Pericardium fibroblast (primary cell): ENCODE data around the gene ANKRD29.

DNA sequence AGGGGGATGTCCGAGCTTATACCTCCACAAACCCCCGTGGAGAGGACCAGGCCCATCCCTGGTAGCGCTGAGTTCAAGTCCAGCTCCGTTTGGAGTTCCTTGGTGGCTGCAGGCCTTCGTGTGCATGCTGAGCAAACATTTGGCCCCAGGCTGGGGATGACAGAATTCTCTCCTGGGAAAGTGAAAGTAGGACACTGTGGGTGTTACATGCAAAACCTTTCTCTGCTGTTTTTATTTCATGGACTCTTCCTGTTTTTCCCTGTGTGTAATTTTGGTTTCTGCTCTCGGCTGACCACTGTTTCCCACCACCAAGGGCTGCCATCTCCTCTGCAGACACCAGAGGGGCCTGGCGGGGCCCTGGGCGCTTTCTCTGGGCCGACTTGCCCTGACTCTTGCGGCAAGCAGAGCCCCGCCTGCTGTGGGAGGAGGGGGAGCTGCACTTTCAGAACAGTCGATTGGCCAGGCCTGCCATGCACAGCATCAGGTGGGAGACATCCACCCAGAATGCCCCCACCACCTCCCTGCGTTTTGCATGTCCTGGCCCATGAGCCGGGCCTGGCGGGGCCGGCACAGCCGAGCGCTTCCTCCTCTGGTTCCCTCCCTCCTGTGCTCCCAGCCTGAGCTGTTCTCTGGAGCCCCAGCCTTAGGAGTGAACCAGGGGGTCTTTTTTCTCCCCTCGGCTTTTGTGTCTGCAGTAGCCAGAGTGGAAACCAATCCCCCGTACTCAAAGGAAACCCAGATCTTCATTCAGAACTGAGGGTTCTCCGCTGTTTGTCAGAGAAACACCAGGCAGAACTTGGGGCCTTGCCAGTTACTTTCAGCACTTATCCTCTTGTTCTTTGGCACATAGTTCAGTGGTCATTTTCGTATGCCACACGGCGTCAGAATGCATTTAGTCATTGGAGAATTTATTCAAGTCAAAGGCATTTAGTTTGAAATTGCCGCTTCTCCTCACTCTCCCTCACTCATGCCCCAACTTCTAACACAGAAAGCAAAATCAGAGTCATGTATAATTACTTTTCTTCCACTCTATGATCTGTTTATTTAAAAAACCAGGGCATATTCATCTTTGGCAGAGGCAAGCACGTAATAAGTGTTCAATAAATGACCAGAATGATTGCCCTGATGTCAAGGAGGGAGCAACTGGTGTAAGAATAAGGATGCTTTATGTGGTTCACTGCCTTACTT, 102.6 kb downstream of the CABLES1 start:
- RAMPAGE, long total RNA = no peak

- RAMPAGE, long total RNA = no peak
Observed at GRCh38 chr18:23468426-23468882, 15.4 kb downstream of the RIOK3 start.

GRCh38 chr18:23484988-23485610, 18.2 kb upstream of the RMC1 start:
- RAMPAGE, long total RNA = no peak

- RAMPAGE, long total RNA = no peak
Observed at GRCh38 chr18:23518719-23519445, 15.6 kb downstream of the RMC1 start.

DNA sequence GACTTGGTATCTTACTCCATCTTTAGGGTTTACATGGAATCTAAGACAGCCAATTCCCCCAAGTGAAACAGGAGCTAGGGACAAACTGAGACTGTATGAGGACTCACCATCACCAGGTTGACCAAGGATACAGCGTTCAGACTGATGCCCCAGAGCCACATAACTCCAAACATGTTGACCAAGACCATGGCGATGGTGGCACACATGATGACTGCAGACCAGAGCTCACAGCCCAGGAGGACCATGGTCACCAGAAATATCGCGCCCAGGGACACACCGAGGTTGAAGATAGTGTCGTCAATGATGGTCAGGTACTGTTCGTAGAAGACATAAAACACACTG, 32.0 kb downstream of the RMC1 start:
- RAMPAGE, long total RNA = no peak

DNA sequence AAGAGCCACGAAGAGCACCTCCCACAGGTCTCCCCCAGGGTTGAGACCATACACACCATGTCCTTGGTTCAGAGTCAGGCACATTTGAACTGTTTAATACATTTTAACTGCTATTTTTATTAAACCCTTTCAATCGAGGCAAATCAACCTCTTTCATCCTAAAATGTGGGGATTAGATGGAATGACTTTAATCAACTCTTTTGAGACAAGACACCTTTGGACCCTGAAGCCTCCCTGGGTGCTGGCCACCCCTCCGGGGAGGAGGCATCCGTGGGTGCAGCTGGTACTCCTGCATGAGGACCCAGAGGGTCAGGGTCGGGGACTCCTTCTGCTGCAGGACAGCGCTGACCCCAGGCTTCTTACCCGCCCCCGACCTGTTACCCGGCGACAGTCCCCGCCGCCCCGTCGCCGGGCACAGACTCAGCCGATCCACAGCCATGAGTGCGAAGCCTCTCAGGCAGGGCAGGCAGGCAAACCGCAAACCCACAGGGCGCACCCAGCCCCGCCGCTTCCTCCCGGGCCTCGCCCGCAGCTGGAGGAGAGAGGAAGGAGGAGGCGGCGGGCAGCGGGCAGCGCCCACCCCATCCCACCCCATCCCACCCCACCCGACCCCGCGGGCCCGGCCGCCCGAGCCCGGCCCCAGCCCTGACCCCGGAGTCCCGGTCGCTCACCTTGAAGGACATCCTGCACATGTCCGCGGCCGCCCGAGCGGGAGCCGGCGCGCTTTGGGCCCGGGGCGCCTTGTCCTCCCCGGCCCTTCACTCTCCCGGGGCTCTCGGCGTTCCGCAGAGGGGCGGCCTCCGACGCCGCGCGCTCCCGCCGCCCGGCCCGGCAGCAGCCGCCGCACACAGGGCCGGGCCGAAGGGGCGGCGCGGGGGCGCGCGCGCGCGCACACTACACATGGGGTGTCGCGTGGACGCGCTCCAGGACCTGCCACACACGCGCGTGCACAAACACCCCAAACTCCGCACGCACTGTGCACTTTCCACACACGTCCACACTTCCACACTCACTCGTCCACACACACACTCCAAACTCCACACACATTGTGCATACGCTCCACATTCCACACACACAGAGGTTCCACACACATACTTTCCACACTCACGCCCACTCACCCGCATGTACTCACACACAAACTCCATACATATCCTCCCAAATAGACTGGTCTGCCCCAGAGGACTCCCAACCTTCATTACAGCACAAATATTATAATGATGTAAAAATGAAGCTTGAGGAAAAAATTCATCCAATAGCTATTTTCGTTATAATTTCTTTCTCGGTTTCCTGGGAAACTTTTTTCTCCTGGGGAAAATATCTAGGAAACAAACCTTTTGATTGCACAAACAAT, at the start of gene ANKRD29:
TSS of gene ANKRD29 (minus strand) at position 873 of the 1,351 bp plus-strand sequence.
- RAMPAGE, long total RNA = no peak

DNA sequence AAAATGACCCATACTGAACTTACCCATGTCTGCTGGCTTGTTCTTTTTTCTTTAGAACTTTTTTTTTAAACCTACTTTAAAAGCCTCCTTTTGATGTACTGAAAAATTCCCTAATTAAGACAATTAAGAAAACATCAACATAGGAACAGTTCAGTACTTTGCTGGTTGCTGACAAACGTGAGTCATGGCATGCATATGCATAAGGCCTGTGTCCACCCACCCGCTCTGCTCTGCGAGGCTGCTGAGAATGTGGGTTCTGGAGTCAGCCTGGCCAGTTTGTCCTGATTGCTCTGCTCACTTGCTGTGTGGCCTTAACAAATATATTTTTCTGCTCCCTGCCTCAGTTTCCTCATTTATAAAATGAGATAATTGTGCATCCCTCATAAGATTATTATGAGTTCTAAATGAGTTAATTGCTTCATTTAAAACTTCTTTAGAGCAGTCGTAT, 27.3 kb downstream of the LAMA3 start:
- RAMPAGE, long total RNA = no peak

DNA sequence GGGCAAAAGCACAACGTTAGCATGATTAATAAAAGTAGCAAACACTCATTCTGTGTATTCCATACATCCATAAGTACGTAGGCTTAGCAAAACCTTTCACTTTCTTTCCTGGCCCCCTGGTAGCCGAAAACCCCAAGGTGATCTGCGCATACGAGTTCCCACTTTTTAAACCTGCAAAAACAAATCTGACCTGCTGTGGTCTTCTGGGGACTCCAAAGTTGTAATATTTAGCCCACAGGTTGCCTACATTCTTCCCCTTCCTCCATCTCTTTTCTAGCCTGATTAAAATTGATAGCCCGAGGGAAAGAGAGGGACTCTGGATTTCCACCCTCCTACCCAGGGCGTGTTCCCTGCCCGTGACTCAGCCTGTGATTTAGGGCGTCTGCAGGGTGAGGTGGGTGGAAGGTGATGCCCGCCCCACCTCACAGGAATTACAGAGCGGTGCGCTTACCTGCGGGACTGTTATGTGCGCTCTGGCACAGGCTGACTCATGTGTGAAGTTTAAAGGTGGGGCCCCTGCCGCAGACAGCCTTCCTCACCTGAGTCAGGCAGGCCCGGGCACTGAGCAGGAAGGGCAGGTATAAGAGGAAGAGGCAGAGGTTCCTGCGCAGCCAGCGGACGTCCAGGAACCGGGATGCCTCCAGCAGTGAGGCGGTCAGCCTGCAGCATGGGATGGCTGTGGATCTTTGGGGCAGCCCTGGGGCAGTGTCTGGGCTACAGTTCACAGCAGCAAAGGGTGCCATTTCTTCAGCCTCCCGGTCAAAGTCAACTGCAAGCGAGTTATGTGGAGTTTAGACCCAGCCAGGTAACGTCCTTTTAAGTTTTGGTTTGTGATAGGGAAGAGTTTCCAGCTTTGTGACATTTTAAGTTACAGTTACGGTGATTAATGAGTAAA, 141.9 kb upstream of the TTC39C start:
- RAMPAGE, long total RNA = no peak

GRCh38 chr18:23927843-23928346, 86.7 kb upstream of the TTC39C start:
- RAMPAGE, long total RNA = no peak

DNA sequence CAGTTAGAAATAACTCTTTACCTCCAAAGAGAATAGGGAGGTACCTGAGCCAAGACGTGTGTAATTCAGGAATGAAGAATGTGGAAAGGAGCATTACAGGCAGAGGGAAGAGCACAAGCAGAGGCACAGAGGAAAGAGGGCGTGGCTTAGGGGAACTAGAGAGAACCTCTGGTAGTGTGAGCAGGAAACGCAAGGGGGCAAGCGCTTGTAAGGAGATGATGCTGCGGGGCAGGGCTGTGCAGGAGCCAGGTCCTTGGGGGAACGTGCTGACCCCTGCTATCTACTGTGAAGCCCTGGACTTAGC, 50.1 kb upstream of the TTC39C start:
- RAMPAGE, long total RNA = no peak

- RAMPAGE, long total RNA = no peak
Observed at GRCh38 chr18:24027247-24027521, 12.6 kb downstream of the TTC39C start.

DNA sequence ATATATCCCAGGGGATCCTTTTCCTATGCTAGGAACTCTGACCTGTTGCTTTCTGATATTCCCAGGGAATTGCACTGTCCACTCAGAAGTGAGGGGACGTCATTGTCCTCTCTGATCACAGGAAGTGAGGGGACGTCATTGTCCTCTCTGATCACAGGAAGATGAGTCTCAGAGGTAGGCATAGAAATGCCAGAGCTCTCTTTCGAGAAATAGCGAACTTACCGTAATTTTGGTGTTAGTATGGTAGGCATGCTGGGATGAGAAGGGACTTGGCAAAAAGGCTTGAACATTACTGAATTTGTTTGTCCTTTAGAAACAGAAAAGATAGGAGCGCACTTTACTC, 172.2 kb downstream of the HRH4 start:
- RAMPAGE, long total RNA = no peak

GRCh38 chr18:24913320-24913835, 438.6 kb downstream of the ZNF521 start:
- RAMPAGE, long total RNA = no peak

DNA sequence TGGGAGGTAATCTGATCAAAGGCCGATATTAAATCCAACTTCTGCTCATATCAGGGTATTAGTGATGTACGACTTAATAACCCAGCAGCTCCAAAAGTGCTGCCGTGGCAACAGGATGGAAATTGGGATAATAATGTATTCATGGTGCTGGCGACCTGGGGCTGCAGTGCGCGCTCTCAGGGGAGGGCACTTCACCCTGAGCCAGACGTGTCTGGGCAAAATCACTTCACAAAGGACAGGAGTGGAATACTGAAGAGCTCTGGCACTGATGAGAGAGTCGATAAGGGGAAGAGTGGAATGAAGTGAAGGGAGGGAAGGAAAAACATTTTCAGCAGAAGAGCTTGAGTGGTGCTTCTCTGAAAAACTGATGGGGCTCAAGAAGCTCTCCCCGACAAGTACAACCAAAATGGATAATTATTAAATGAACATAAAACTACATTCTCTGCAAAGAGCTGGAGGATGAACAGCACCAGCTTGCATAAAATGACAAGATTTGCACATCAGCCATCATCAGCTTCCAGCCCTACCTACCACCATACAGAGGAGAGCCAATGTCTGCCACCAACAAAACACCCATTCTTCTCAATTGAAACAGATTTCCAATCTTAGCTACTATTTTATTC, 65.9 kb downstream of the ZNF521 start:
- RAMPAGE, long total RNA = no peak

DNA sequence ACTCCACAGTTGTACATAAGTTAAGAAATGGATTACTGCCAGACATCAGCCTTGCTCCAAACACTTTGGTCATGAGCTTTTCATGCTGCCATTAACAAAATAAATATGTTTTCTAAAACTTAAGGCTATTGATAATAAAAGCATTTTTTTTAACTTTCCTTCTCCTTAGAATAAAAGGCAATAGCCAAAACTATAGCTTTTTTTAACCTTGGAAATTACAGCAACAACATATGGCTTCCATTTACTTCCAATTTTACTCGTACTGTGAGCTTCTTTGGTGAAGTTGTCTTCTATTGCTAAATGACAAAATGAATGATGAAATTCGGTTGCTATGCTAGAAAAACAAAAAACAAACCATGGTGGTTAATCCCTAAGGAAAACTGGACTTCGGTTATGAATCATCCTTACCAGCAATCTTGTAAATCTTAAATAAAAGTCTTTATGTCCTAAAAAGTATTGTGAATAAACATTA, 63.1 kb downstream of the ZNF521 start:
- RAMPAGE, long total RNA = no peak

DNA sequence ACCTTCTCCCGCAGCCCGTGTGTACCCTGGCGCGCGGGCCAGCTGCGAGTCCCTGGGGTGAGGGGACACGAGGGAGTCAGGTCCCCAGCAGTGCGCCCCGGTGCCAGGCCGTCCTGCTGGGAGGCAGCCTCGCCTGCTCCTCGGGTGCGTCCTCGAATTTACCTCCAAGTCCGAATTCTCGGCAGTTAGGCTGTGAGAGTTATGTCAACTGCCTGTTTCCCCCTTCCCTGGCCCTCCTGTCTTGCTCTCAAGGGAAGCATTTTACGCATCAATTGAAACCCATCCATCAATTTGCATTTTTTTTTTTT, 1.6 kb upstream of the KCTD1 start:
- RAMPAGE, long total RNA = no peak

GRCh38 chr18:26655645-26655831, 107.2 kb upstream of the KCTD1 start:
- RAMPAGE, long total RNA = no peak

GRCh38 chr18:26656727-26657751, 108.7 kb upstream of the KCTD1 start:
- RAMPAGE, long total RNA = no peak

GRCh38 chr18:26665328-26665706, 117.0 kb upstream of the KCTD1 start:
- RAMPAGE, long total RNA = no peak

DNA sequence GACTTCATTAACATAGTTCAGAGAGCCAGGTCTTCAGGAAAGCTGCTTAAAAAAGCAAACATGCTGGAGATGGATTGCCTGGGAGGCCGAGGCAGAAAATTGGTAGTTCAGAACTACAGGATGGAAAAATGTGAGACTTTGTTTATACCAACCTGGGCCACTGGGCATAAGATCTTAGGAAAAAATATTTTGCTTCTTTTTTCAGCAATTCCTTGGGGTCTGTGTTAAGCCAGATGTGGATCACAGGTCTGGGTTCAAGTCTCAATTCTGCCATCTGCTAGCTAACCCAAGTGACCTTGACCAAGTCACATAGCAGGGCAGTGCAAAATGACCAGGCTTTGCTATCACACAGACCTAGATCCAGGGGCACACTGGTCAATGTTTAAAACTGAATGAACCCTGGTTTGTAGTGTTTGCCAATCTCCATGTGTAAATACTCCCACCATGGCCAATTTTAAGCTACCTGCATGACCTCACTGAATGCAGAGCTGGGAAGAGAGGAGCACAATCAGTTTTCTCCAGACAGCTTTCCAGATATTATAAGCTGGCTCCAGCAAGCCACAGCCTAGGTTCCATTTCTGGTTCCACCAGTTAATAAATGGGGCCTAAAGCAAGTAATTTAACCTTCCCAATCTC, 143.0 kb downstream of the CHST9 start:
- RAMPAGE, long total RNA = no peak